NB4 (cell line): ENCODE measurements around the genes EI24 and ST3GAL4.

DNA sequence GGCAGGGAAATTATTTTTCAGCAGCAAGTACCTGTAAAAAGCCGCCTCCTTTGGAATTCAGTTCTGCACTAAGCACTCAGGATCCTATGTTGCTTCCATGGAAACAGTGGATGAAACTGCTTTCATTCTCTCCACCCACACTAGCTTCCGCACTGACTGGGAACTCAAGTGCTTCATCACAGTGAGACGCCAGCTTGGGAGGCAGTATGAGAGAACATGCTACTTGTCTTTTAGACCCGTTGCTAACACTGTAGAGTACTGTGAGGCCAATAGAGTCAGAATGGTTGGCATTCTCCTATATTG, 16.3 kb downstream of the SIAE start:
- RRBS, result no CpG with 5 or more reads among the region's 4 CpGs

DNA sequence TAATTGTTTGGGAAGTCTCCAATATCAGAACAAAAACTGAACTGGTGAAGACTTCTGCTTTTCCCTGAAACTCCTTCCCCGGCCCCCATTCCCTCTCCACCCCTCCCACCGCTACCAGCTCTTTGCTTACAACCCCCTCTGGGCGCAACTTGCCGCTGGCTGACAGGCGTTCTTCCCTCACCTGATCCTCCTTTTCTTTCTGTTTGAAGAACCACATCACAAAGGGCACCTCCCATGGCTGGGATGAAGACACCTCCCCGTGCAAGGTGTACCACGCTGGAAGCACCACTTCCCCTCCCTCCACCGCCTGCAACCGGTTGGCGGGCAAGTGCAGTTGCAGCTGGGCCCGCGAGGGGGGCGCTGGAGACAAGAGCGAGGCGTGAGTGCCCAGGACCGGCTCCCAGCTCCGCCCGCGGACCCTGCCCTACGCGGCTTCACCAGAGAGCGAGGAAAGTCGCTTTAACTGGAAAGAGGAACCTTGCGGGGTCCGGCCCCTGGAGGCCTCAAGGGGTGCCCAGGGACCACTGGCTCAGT, 3.9 kb downstream of the ESAM start:
- RRBS, result 2% methylated on average over 14 of the region's 25 CpGs

DNA sequence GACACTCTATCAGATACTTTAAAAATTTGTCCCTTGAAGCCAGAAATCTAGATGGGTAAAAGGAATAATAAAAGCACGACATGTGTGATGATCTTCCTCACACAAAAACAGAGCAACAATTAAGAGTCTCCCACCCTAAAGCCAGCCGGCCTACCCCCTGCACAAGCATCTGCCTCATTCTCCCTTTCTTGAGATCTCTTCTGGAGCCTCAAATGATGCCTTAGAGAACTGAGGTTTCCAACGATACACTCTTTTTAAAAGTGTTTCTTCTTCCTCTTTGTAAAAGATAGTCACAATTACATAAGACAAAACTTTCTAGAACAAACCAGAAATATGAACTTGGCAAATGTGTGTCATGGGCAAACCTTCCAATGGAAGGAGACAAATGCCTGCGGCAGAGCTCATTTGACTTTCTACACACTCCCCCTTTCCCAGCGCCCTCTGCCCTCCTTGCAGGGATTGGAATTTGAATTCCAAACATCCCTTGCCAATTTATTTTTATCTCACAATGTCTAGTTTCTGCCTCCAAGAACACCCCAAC, 14.6 kb upstream of the ESAM start:
- RRBS, result no CpG with 5 or more reads among the region's 5 CpGs

DNA sequence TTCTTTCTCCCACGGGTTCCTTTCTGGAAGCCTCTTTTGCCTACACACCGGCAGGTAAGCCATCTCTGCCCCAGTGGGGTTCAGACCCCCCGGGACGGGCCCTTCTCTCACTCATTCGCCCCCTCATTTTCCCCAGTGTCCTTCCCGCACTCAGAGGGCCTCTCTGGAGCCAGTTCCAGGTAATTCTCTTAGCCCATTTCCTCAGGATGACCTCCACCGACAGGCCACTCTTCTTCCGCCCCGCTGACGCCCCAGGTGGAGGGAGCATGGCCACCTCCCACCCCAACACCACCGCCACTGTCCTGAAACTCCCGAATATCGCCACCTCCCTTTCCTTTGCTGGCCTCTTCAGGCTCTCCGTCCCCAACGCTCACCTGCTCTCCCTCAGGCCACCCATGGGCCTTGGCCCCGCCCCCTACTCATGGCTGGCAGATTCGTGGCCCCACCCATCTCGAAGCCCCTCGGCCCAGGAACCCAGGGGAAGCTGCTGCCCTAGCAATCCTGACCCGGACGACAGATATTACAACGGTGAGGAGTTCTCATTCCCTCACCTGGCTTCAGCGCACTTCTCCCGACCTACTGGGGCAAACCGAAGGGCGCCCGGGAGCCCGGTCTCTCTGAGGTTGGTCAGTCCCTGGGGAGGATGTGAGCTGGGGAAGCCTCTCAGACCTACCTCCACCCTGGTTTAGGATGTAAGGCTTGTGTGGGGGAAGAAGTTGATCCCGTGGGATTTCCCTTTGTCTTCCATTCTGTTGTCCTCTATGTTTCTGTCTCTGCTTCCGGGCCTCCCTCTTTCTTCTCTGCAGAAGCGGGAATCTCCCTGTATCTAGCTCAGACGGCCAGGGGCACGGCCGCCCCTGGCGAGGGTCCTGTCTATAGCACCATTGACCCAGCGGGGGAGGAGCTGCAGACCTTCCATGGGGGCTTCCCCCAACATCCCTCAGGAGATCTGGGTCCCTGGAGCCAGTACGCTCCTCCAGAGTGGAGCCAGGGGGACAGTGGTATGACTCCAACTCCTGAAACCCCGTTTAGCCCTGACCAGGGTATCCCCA, 12.2 kb downstream of the ROBO3 start:
- RRBS, result 89% methylated on average over 9 of the region's 38 CpGs

GRCh38 chr11:124892340-124892983, 5.2 kb downstream of the ROBO4 start:
- RRBS, result no CpG with 5 or more reads among the region's 3 CpGs

- RRBS, result no CpG with 5 or more reads among the region's 5 CpGs
These were observed 6.6 kb downstream of the HEPACAM start for GRCh38 chr11:124929129-124929705.

DNA sequence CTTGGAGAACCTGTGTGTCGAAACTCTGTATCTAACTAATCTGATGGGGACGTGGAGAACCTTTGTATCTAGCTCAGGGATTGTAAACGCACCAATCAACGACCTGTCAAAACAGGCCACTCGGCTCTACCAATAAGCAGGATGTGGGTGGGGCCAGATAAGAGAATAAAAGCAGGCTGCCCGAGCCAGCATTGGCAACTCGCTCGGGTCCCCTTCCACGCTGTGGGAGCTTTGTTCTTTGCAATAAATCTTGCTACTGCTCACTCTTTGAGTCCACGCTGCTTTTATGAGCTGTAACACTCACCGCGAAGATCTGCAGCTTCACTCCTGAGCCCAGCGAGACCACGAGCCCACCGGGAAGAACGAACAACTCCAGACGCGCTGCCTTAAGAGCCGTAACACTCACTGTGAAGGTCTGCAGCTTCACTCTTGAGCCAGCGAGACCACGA, 21.1 kb downstream of the TMEM218 start:
- RRBS, result no CpG with 5 or more reads among the region's 21 CpGs

GRCh38 chr11:125569037-125570065, at the start of gene EI24:
EI24 (plus strand) TSS chr11:125569477.
- RRBS, result 1% methylated on average over 38 of the region's 87 CpGs

- RRBS, result no CpG with 5 or more reads among the region's 9 CpGs
These were observed 8.9 kb upstream of the STT3A start for GRCh38 chr11:125583630-125584319.

GRCh38 chr11:125941447-125942411, 4.1 kb upstream of the VSIG10L2 start:
- RRBS, result 80% methylated on average over 4 of the region's 20 CpGs

DNA sequence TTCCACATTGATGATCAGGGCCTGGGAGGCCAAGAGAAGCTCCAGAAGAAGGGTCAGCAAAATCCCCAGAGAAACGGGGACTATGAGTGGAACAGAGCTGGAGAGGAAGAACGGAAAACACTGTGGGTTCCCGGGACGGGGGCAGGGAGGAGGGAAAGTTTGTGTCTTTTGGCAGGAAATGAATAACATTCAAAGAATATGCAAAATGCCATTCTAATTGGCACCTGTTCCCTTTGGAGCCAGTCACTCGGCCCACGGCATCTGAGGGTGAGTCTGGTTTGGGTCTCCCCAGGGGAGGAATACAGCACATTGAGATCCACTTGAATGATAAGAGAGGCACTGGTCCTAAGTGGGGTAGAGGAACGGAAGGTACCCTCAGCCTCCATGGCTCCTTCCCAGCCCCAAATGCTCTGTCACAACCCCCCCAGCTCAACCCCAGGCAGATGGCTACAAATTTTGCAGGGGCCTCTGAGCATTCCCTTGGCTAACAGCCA, 72.0 kb downstream of the RPUSD4 start:
- RRBS, result no CpG with 5 or more reads among the region's 7 CpGs

- RRBS, result no CpG with 5 or more reads among the region's 13 CpGs
These were observed 19.2 kb downstream of the RPUSD4 start for GRCh38 chr11:126192117-126192738.

DNA sequence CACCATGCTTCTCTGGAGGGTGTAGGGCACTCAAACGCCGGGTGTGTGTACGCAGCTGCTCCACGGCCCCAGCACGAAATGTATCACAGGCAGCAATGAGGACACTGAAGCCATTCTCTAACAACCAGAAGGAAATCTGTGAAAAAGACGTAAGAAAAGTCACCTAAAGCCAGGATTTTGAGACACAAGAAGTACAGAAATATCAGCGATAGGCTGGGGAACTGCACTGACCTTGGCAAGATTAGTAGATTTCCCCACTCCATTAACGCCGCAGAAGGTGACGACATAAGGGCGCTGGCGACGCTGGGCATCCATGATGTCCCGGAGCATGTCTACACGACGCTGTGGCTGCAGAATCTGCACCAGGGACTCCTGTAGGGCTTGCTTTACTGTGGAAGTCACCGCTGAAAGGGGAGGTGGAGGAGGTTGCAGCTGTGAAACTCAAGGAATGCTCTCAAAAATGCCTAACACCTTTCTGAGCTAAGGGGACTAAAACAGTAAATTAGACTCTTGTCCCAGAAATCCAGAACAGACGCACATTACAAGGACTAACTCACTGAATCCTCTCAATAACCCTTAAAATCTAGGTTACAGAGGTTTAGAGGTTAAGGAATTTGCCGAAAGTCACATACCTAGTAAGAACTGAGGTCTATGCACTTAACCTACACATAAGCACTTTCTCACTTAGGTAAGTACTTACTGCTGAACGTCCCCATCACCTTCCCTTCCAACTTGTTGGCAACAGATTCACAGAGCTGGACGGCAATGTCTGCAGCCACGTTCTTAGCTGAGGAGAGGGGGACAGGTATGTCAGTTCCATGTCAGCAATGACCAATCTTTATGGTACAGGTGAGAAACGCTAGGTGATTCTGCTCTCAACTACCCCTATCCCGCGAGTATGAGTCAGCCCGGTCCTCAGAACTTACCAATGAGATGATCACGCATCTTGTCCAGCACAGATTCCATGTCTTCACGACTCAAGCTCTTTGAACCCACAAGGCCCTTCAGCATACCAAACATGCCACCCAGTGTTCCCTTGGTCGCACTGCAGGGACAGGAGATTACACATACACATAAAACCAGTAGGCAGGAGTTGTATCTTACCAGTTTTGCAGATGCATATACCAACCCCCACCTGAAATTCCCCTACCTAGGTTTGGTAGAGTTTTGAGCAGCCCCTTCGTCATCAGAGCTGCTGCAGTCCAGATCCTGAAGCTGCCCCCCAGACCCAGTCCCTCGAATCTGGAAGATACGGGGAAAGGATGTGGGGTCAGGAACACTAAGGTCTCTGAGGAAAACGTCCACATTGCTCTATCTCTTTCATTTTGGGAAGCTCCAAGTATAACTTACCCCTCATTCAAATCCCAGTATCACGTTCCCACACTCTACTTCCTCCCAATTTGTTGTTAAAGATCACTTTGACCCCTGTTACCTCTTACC, 3.1 kb downstream of the SRPRA start:
- RRBS, result no CpG with 5 or more reads among the region's 34 CpGs

DNA sequence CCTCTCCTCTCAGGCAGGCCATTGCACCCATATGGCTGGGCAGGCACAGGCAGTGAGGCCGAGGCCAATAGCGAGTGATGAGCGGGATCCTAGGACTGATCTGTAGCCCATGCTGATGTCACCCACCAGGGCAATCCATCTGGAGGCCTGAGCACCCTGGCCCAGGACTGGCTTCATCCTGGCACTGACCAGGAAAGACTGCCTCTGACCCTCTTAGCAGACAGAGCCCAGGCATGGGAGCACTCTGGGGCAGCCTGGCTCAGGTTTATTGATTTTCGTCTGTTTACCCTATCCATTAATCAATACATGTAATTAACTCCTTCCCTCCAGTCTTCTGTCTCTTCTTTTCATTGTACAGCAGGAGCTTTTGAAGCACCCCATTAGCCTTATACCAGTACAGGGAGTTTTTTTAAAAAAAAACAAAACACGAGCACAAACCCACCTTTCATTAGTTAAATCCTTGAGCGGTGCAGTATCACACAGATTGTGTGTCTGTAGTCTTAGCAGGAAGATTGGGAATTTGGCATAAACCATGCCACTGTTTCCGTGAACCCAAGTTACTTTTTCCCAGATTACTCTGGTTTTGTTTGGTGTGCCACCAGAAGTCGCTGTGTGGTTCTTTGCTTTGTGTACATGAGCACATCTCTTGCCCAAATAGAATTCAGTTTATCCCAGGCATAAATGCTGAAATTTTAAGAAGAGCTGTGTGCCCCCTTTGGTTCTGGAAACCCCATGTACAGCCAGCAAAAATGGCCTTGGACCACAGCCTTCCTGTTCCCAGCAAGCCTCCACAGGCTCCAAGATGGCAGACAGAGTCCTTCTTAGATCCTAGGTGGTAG, 4.9 kb upstream of the TIRAP start:
- RRBS, result no CpG with 5 or more reads among the region's 8 CpGs

DNA sequence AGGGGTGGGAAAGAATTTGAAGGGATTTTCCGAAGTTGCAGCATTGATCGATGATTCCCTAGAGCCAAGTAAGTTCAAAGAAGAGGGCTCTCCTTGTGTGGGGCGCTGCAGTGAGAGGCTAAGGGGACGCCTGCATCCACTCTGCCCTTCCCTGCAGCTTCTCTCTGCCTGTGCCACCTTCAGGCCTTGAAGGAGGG, 16.0 kb upstream of the ST3GAL4 start:
- RRBS, result no CpG with 5 or more reads among the region's 4 CpGs

DNA sequence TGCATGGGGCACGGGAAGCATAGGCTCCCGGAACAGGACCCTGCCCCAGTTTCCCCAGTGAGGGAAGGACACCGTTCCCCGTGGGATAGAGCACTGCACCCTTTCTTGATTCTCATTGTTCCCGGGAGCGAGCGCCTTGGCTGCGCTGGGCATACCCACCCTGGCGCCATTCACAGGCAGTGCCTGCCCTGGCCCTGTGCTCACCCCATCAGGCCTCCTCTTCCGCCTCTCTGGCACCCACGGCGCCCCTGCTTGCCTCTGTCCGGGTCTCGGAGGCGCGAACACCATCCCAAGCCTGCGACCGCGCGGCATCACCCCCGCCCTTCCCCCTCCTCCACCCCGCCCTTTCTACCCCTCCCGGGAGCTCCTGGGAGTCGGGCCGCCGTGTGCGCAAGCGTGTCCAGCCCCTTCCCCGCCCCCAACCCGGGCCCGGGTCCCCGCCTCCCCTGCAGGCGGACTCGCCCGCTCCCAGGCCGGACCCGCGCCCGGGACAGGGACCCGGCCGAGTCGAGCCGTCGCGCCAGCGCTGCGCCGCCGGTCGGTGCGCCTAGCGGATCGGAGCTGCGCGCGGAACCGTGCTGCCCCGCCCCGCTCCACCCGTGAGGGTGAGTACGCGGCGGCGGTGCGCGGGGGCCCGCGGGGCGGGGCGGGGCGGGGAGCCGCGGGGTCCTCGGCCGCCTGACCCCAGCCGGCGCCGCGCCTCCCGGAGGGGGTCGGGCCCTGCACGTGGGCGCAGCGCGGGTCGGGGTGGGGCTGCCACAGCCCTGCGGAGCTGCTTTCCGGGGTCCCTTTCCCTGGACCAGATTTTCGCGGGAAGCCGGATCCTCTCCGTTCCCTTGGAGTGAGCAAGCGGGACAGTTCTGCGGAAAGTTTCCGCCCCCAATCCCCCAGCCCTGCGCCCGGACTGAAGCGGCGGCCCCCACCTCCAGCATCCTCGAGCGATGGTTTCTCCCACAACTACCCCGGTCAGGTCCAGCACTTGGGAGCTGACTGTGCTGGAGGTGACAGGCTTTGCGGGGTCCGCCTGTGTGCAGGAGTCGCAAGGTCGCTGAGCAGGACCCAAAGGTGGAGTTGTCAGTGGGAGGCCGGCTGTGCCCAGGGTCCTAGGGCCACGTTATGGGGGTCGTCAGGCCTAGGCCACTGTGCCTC, at the start of gene ST3GAL4:
Gene ST3GAL4 (plus strand): TSS at position 449 of the 1,149 bp plus-strand sequence.
- RRBS, result 2% methylated on average over 52 of the region's 109 CpGs

GRCh38 chr11:126373789-126373988, 18.2 kb downstream of the ST3GAL4 start:
- RRBS, result no CpG with 5 or more reads among the region's 6 CpGs

DNA sequence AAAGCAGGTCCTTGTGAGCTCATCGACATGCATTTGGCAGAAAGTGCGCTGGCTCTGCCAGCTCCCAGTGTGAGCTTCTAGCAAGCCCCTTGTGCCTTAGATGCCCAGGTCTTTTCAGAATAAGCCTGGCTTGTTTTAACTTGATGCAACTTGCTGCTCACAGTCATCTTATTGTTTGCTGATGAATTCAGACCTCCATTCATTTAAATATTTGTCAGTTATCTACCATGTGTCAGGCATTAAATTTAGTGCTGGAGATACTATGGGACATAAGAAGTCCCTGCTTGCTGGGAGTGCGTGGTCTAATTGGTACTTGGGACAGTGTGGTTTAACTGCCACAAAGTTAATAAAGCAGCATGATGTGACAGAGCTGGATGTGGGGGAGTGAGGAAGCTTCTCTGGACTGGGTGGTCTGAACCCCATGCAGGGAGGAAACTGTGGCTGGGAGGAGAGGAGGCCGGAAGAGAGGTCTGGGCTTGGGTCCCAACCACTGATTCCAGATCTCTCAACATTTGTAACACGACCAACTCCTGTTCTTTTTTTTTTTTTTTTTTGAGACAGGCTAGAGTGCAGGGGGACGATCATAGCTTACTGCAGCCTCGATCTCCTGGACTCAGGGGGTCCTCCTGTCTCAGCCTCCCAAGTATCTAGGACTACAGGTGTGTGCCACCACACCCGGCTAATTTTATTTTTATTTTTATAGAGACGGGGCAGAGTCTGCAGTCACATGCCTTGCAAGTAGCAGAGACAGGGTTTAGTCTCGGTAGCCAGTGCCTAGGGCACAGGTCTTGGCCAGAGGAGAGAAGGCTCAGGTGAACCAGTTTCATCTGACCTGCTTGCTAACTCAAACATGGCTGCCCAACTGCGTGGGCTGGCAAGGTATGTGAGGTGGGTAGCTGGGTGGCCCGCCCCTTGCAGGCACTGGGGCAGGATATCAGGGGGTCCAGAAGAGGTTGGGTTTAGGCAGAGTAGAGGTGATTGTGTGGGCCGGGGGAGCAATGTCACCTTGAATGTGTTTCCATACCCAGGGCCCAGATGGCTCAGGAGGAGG, 37.3 kb downstream of the ST3GAL4 start:
- RRBS, result no CpG with 5 or more reads among the region's 13 CpGs

DNA sequence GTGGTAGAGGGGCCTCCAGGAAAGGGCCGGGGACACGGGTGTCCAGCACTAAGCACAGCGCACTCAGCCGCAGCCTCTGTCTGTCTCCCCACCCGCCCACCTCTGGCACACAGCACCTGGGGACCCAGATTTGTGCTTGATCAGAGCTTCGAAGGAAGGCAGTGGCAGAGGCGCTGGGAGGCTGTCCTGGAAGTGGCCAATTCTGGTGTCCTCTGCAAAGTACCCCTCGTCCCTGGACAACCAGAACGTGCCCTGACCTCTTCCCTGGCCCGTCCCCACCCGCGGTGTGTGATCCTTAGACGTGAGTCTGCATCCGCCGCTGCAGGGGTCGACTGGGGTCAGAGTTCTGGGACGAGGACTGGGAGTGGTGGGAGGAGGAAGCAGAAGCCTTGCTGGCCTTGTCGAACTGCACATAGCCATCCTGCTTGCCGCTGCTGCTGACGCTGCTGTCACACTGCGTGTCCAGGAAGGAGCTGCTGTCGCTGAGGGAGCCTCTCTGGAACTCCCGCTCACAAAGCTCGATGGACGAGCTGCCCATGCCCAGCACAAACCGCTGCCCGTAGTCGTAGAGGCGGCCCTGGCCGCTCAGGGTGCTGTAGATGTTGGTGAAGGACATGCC, 68.9 kb downstream of the ST3GAL4 start:
- RRBS, result no CpG with 5 or more reads among the region's 30 CpGs

DNA sequence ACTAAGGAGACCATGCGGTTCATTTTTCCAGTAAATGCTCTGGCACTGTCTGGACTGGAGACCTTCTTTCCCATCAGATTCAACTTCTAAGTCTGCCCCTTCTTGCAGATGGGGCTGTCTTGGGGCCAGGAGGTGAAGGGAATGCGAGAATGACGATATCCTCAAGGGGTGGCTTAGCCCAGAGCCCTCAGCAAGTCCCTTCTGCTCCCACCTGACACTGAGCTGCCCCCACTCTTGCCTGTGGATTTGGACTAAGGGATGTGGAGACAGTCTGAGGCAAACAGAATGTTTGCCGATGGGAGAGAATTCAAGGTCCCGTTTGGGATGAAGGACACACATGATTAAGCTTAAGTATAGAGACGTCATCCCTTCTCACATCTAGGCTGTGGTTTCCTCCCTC, 71.3 kb downstream of the ST3GAL4 start:
- RRBS, result no CpG with 5 or more reads among the region's 6 CpGs